PFSK-1 (cell line): ENCODE measurements around a stretch of chr2.

GRCh38 chr2:234489823-234491308 lies 6.5 kb downstream of the ARL4C start:
- RRBS: no CpG with 5 or more reads among the region's 23 CpGs

GRCh38 chr2:234493127-234493528 lies 3.8 kb downstream of the ARL4C start:
- RRBS: no CpG with 5 or more reads among the region's 4 CpGs

DNA sequence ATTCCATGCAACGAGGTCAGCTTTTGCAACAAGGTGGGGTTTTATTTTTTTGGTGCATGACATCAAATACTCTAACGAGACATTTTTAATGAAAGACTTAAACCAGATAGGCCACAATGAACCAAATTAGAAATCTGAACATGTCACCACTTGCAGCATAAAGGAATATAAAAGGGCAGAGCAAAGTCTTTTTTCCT lies 2.4 kb downstream of the ARL4C start:
- RRBS: no CpG with 5 or more reads among the region's 2 CpGs

- RRBS: no CpG with 5 or more reads among the region's 4 CpGs
These were observed 181.2 kb upstream of the SH3BP4 start for GRCh38 chr2:234770468-234771103.

DNA sequence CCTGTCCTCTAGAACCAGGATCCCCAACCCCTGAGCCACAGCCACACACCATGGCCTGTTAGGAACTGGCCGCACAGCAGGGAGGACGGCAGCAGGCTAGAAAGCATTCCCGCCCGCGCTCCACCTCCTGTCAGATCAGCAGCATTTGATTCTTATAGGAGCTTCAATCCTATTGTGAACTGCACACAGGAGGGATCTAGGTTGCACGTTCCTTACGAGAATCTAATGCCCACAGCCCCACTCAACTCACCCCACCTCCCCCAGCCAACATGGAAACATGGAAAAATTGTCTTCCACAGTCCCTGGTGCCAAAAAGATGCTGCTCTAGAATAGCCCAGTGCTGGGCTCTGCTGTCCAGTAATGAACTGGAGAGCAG lies 179.0 kb upstream of the SH3BP4 start:
- RRBS: no CpG with 5 or more reads among the region's 7 CpGs

DNA sequence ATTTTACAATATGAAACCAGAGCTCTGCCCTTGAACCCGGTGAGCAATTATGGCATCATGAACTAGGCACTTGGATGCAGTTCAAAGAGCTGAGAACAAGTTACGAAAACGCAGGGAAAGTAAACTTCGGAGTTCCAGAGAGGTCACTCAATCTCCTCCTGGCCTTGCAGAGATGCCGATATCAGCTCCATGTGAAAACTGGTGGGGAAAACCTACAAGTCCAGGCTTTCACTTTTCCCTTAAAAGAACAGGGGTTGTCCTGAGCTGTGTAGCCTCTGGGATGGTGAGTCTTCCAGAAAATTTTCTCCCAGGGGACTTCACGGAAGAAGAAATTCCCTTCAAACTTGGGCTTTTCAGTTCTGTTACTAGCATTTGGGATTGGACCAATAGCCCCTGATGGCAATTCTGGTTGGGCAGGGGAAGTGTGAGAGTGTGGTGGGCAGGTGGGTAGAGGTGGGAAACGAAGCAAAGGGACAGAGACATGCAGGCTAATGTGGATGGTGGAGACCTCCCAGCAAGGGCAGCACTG lies 71.1 kb upstream of the SH3BP4 start:
- RRBS: no CpG with 5 or more reads among the region's 7 CpGs

DNA sequence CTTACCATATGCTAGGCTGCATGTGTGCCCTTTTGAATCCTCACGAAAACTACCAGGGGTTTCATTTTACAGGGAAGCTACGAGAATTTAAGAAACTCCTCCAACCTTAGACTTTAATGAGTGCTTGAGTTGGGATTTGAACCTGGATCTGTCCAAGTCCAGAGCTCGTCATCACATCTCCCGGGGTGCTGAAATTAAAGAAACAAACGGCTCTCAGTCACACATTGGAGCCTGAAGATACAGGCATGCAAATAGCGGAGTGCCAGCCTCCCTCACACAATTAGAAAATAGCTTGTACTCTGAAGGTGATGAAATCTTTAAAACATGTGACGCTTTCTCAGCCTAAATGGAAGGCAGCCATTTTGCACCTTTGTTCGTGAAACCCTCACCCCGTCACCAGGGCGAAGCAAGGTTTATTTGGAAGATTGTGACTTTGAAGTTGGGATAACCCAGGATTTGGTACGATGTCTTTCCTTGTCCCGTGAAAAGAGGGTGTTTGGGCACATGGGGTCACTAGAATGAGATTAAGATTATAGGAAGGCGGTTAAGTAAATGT lies 4.0 kb downstream of the SH3BP4 start:
- RRBS: no CpG with 5 or more reads among the region's 13 CpGs

- RRBS: no CpG with 5 or more reads among the region's 1 CpG
These were observed 4.4 kb downstream of the SH3BP4 start for GRCh38 chr2:234956341-234956576.

GRCh38 chr2:234998265-234999543 lies 46.9 kb downstream of the SH3BP4 start:
- RRBS: no CpG with 5 or more reads among the region's 34 CpGs

- RRBS: no CpG with 5 or more reads among the region's 15 CpGs
These were observed 99.0 kb downstream of the AGAP1 start for GRCh38 chr2:235592665-235593362.

DNA sequence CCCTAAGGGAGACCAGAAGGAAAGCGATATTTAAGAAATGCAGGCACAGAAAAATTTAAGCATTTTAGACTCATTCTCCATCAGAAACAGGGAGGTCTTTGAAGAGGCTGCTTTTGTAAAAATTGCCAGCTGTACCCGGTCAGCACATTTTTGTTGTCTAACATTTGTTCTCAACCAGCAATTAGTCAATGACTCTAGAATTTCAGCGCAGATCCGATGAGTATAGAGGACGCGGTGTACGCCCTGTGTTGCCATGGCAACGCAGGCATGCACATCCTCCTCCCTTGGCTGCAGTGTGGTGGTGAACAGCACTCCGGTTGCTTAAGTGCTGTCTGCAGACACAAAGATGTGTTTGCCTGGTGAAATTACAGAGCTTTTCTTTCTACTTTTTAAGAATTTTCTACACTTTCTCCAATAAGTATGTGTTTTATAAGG lies 111.8 kb downstream of the AGAP1 start:
- RRBS: no CpG with 5 or more reads among the region's 9 CpGs

- RRBS: 2% methylated on average over 87 of the region's 195 CpGs
These were observed 176.0 kb downstream of the AGAP1 start for GRCh38 chr2:235669412-235670648.

- RRBS: no CpG with 5 or more reads among the region's 8 CpGs
These were observed 195.8 kb downstream of the AGAP1 start for GRCh38 chr2:235689472-235690123.

DNA sequence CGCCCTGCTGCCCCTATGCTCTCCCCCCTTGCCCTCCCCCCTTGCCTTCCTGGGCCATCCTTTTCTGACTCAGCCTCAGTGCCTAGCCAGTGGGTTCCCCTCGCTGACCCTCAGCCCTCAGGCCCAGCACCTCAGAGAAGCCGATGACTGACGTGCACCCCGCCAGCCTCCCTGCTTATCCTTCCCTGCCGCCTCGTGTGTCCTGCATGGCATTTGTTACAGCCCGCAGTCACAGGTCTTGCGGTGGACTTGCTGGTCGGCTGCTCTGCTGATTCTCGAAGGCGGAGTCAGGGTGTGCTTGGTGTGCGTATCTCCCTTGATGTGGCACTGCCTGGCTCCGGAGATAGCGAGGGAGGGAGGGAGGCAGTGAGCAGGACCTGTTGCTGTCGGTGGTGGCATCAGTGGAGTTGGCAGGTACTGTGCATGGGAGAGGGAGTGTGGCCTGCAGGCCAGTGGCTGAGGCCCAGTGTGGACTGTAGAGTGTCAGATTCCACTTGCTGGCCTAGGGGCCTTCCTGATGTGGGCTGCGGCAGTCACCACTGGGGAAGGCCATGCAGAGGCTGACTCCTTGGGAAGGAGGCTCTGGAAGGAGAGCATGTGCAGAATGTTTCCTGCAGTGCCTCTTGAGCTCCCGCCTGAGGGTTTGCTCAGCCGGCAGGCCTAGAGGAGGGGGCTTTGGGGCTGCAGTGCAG lies 198.8 kb downstream of the AGAP1 start:
- RRBS: no CpG with 5 or more reads among the region's 19 CpGs

- RRBS: no CpG with 5 or more reads among the region's 8 CpGs
These were observed 331.9 kb downstream of the GBX2 start for GRCh38 chr2:235836292-235836765.

- RRBS: 92% methylated on average over 25 of the region's 66 CpGs
These were observed 3.9 kb downstream of the GBX2 start for GRCh38 chr2:236164164-236164850.

- RRBS: no CpG with 5 or more reads among the region's 6 CpGs
These were observed 29.6 kb upstream of the IQCA1 start for GRCh38 chr2:236536770-236537401.

DNA sequence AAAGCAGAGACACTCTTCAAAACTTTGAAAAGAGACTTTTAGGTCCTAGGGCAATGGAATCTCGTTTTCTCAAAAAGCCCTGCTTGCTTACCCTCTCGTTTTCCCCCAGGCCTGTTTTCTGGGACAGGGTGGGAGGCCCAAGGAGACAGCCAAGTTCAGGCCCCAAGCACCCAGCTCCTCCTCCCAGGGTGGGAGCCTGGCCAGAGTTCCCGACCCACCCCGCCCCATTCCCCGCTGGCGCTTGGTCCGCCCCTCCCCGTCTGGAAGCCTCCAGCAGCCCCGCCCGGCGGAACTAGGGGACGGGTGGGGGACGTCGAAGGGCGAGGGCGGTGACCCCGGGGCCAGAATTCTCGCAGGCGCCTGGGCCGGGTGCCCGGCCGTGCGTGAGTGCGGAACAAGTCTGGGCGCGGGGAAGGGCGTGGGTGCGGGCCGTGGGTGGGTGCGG lies 2.1 kb upstream of the ACKR3 start:
- RRBS: 53% methylated on average over 8 of the region's 30 CpGs

GRCh38 chr2:236567904-236568373 lies 1.7 kb upstream of the ACKR3 start:
- RRBS: 78% methylated on average over 21 of the region's 36 CpGs

DNA sequence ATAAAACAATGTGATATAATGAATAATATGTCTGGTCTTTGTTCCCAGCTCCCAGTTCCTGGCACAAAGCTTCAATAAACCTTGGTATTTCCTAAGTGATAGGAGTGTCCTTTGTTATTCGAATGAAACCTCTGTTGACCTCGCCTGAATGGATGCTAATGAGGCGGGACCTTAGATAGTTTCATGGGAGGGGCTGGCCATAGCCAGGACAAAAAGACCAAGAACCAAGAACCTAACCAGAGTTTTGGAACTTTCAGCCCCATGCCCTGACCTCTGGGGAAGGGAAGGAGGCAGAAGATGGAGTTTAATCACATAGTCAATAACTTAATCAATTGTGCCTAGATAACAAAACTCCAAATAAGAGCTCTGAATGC lies 257.6 kb upstream of the COPS8 start:
- RRBS: no CpG with 5 or more reads among the region's 3 CpGs